Peritoneum (tissue), 1 donor: ENCODE data around the genes TASOR, ARF4 and DENND6A.

DNA sequence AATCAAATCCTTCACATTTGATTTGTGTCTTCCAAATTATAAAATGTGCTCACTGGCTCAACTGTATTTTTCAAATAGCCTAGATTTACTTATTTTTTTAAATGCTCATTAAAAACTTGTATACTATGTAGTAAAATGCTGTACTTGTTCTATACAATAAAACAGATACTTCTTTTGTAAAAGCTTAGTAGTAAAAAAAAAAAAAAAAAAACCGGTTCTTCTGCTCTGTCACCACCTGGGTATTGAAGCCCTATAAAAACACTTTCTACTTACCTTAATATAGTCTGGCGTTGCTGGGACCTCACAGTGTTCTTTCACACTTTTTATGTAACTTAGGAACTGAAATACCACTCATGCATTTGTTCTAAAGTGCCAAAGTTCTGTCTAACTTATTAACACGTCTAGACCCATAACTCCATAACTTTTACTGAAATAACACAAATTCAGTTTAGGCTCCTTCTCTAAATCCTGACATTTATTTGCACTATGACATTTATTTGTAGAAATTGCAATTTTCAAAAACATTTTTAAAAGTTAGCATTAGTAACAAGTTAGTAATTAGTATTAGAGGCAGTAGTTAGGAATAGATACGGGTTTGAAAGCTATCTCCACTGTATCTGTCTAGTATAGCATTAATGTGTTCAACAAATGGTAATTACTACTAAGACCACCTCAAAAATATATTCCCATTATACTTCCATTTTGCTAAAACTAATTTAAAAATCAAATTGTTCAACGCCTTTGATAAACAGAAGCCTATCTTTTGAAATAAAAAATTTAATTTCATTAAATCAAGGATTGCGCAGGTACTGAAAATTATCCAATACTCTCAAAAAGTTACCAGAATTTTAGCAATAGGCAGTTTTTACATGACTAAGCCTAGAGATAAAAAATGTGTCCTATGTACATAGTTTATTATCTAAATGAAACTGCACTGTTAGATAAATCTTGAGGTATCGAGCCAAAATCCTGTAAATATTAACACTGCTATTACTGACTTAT, 61.1 kb downstream of the TASOR start:
- PRO-cap: no peak

DNA sequence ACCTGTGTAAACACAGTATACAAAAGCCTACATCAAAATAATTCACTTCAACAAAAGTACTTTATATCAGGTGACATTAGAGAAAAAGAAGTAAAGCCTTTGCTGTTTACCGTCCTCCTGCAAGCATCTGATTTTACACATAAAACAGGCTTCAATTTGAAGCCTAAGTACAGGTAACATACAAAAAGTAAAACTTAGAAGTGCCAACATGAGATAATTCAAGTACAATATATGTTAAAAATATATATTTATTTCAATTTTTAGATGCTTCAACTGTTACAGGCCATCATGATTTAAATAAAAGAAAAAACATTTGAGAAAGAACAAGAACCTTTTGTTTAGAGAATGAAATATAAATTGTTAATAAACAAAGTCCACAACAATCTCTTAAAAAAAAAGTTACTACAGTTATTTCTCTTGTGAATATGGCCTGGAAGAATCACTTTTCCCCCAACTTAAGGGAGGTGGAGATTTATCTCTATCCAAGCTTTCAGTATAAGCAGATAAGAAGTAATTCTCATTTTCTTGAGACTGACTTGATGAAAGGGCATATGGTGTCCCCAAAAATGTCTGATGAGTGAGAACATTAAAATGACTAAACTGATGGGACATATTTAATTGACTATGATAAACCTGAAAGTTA, 60.3 kb downstream of the TASOR start:
- PRO-cap: no peak

DNA sequence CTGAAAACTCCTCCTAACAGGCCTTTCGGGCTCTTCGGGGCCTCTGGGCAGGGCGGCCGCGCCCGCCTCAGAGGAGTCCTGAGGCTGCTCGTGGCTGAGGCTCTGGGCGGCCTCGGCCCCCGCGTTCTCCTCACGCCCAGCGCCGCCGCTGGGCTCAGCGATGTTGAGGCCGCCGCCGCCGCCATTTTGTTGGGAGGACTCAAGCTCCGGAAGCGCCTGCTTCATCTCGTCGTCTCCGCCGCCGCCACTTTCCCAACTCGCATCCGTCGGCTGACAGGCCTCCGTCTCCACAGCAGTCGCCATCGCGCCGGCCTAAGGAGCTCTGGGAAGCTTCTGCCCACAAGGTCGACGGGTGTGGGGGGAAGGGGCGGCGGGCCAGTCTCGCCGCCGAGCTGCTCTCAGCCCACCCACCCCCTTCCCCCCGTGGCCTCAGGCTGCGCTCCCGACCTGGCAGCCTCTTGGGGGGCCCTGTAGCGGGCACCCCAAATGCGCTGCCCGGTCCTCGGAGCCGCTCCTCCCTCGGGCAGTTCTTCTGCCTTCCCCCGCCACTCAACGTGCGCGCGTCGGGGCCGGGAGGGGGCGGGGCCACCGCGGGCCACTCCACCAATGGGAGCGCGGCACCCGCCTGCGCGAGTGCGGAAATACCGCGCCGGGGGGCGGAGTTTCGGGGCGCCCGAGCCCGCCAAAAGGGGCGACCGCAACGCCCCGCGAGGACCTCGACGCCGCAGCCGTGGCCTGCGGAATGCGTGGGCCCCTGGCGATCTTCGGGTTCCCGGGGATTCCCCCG, at the start of gene TASOR:
TASOR (minus strand) TSS at position 562 of the 787 bp plus-strand sequence.
- PRO-cap: unidirectional peak, minus-strand start at position 539 of the sequence

GRCh38 chr3:56754703-56755536, 46.8 kb downstream of the ARHGEF3 start:
- PRO-cap: no peak

- PRO-cap: no peak
These were observed 43.2 kb downstream of the ARHGEF3 start for GRCh38 chr3:56758493-56759085.

GRCh38 chr3:56790212-56790729, 11.5 kb downstream of the ARHGEF3 start:
- PRO-cap: no peak

DNA sequence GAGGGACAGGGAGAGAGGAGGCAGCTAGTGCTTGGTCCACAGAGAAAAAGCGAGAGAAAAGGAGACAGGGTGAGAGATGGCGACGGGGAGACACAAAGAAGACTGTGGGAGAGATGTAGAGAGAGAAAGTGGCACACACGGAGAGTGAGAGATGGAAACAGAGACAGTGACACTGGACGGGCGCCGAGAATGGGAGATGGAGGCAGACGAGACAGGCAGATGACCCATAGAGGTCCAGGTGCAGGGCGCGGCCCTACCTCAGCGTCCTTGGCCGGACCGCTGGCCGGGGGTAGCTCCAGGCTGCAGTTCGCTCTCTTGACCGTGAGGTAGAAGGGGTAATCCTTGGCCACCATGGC, 325 bp downstream of the ARHGEF3 start:
- PRO-cap: no peak

DNA sequence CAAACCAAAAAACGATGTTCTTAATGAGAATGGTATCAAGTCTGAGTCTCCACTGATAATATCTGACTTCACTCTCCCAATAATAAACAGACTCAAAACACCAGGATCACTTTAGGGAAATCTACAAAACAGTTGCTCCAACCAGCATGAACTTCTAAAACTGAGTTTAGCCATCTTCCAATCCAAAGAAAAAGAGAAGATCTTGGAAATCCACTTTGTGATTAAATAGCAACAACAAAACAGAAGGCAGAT, 113.8 kb upstream of the ARHGEF3 start:
- PRO-cap: no peak

- PRO-cap: no peak
These were observed 1.6 kb downstream of the SPATA12 start for GRCh38 chr3:57061886-57062698.

- PRO-cap: no peak
These were observed 37.1 kb downstream of the IL17RD start for GRCh38 chr3:57127839-57128620.

DNA sequence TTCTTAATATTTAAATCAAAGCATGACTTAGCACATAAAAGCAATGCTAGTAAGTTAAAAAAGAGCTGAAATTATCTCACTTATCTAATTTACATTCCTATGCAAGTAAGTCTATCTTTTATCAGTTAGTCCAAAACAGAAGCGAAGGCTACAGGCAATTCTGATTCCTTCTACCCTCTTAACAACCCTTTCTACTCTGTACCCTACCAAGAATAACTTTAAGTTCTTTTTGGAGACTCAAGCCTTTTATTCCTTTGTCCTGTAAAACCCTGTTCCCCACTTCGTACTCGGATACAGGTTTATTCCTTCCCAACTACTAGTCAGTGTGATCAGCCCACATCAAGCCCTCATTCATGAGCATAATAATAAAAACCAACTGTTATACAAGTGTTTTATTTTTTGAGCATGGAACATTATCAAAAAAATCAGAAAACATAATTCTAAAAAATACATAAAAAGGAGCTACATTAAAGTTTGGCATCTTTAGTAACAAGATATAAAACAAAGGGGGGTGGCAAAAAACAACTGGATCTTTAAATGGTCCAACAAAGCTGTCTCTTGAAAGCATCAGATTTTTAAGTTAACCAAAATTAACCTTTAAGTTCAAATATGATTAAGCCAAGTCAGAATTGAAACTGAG, 10.7 kb downstream of the ARF4 start:
- PRO-cap: no peak

DNA sequence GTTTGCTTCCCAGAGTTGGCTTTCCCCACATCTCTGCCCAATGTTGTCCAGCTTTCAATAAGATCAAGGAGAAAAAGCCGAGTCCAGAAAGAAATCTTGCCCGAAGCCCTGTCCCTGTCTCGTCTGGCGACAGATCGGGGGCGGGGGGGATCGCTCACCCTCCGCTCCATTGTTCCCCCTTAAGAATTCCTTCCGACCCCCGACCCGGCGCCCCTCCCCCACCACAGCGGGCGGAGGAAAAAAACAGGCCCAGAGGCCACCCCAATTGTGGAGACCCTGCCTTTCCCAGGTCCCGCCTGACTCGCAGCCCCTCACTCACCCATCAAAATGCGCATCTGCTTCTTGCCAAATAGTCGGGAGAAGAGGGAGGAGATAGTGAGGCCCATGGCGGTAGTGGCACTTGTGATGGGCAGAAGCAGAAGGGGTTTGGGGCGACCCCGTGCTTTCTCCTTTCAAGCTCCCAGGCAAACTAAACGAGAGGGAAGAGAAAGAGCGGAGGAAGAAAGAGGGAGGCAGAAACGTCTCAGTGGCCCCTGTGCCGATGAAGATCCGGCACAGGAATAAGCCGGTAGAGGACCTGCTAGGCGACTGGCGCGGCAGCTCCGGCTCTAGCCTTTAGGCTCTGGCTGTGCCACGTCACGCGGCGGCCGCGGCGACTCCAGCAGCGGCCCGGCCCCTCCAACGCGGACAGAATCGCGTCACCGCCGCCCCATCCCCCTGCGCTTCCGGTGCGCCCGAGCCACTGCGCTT, at the start of gene ARF4:
ARF4 (minus strand) TSS at position 590 of the 750 bp plus-strand sequence.
- PRO-cap: bidirectional peak, plus-strand start outside the sequence, minus-strand start at position 590 of the sequence

DNA sequence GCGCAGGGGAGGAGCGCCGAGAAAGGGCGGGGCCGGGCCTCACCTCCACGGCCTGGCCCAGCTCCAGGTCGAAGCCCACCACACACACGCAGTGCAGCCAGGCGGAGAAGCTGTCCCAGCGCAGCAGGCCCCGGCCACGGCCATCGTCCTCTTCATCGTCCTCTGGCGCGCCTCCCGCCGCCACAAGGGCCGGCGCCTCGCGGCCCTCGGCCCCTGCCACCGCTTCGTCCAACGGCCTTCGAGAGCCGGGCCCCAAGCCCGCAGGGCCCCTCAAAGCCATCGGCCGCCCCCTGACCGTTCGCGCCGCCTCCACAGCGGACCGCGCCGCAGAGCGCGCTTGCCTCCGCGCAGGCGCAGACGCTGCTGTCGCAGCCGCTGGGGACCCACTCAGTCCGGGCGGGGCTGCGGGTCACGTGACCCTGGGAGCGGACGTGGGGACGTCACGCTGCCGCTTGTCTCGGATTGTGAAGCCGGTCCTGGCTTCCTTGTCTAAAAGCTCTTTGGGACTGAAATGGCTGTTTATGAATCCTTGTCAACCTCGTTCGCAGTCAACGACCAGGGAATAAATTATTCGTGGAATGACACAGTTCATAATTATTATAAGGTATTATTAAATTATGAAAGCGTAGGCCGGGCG, at the start of gene DENND6A:
DENND6A (minus strand) TSS at position 339 of the 637 bp plus-strand sequence.
- PRO-cap: no peak

GRCh38 chr3:57948717-57949120, 59.5 kb upstream of the FLNB start:
- PRO-cap: no peak

GRCh38 chr3:57974670-57975511, 33.3 kb upstream of the FLNB start:
- PRO-cap: no peak

GRCh38 chr3:57990222-57990494, 18.1 kb upstream of the FLNB start:
- PRO-cap: no peak

DNA sequence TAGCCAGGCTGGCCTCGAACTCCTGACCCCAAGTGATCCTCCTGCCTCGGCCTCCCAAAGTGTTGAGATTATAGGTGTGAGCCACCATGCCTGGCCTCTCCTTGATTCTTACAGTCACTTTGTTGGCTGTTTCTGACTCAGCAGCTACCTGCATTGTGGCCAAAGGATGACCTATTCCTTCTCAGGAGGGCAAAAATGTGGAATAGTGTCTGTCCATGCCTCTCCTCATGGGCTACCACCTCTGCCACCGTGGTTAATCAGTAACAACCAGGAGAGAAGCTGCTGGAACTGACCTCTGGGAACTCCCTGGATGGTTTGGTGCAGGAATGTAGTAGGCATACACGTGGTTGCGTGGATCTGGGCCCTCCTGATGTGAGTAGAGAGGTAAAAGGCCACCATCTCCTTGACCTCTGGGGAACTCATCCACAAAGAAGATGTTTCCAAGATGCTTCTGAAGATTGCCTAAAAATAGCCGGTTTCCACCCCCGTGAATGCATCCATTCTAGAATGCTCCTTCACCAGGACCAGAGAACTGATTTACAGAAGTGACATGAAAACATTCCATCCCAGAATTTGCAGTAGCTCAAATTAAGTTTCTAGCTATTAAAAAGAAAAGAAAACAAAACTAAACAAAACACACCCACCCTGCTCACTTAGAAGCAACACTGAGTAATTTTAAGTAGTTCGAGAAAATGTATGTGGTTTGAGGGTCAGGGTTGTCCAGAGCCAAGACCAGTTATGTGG, 63.4 kb downstream of the FLNB start:
- PRO-cap: no peak

- PRO-cap: no peak
These were observed 57.5 kb downstream of the DNASE1L3 start for GRCh38 chr3:58153176-58153675.

- PRO-cap: no peak
These were observed 36.6 kb downstream of the DNASE1L3 start for GRCh38 chr3:58174049-58174684.

DNA sequence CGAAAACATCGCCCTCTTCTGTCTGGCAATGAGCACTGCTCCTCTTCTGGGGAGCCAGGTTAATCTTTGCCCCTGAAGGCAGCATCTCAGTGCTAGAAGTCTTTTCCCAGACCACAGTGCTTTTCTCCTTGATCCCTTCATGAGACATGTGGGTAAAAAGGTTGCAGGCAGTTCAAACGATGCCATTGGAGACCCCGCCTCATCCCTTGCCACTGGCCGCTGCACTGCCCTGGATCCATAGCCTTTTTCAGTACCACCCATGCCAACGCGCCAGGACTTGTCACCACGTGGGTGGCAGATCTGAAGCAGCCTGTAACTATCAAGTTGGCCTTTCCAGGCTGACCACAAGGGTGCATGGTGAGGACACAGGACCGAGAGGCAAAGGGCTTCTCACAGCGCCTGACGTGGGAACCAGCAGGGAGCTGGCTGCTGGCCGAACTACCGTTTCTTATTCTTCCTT, 6.6 kb upstream of the DNASE1L3 start:
- PRO-cap: no peak